Left lobe of liver (tissue), 1 donor: ENCODE results near the gene RIMOC1.

- PRO-cap: no peak
Observed at GRCh38 chr5:39255606-39256012, 36.2 kb upstream of the FYB1 start.

DNA sequence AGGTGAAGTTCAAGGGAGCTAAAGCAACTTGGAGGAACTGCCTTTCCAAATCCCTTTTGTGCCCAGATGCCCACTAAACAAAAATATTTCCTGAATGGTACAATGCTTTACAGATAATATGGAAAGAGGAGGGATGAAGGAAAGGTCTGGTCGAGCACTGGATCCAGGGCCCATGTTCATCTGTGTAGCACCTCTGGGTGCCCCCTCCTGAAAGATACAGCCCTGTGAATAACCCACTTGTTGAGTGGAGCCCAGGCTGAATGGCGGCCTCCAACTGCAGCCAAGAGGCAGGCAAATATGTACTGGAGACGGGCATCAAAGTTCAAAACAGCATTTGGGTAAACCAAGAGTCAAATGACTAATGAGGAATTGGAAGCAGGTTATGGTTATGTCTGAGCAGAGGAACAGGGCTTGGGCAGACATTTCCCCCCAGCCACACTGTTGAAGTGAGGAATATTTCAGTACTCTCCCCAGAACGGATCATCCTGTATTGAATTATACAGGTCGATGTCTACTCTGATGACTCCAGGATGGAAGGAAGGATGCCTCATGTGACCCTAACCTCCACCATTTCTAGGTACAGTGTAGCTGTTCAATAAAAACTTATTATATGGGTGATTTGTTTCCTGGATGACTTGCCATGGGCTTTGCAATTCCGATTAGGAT is 1.0 kb downstream of the C9 start:
- PRO-cap: bidirectional peak, plus-strand start at position 389 of the sequence, minus-strand start at position 272 of the sequence; bidirectional peak, plus-strand start at position 519 of the sequence, minus-strand start at position 497 of the sequence

- PRO-cap: no peak
Observed at GRCh38 chr5:39398930-39399956, 25.5 kb downstream of the DAB2 start.

- PRO-cap: no peak
Observed at GRCh38 chr5:39503106-39503636, 78.4 kb upstream of the DAB2 start.

DNA sequence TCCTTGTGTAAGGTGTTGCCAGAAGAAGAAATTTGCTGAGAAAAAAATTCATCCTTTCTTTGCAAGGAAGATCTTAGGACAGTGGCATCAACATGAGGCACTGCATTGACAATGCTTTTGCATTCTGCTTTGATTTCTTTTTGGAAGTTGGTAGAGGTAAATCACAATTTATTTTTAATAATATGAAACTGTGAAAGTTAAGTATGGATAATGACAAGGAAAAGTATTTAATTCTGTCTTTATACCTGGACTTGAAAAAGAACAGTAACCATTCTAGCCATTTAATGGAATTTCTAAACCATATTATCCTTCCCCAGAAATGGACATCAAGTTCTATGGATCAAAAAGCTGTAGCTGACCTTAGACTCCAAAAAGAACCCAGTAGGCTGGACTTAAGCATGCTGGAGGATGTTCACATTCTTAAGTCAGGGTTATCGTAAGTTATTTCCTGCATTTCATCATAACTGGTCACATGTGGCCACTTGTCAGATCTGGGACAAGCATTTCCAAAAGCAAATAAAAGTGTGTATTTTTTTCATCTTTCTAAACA is 274.7 kb upstream of the PTGER4 start:
- PRO-cap: no peak

DNA sequence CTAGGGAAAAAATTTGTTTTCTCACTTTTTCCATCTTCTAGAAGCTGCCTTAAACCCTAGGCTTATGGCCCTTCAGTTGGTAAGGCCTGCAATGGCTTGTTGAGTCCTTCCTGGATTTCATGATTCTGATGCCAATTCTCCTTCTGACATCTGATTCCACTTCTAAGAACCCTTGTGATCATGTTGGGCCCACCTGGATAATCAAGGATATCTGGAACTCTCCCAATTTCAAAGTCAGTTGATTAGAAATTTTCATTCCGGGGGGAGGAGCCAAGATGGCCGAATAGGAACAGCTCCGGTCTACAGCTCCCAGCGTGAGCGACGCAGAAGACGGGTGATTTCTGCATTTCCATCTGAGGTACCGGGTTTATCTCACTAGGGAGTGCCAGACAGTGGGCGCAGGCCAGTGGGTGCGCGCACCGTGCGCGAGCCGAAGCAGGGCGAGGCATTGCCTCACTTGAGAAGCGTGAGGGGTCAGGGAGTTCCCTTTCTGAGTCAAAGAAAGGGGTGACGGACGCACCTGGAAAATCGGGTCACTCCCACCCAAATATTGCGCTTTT is 138.6 kb upstream of the PTGER4 start:
- PRO-cap: no peak

DNA sequence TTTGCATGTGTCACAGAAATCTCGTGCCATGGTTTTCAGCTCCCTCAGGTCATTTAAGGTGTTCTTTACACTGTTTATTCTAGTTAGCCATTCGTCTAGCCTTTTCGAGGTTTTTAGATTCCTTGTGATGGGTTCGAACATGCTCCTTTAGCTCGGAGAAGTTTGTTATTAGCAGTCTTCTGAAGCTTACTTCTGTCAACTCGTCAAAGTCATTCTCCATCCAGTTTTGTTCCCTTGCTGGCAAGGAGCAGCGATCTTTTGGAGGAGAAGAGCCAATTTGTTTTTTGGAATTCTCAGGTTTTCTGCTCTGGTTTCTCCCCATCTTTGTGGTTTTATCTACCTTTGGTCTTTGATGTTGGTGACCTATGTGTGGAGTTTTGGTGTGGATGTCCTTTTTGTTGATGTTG is 113.5 kb upstream of the PTGER4 start:
- PRO-cap: no peak

DNA sequence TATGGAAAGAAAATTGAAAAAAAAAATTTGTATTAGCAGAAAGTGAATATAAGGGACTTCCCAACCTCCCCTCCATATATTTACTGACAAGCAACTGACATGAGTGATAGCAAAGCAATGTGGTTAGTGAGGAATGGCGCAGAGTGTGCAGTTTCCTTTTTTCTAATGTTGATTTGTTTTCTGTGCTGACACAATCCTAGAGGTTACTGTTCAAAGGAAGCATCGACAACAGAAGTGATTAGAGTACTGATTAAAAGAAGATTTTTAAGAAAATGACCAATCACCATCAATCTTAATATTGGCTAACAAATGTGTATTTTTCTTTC is 1.7 kb upstream of the PTGER4 start:
- PRO-cap: no peak

- PRO-cap: no peak
Observed at GRCh38 chr5:40685596-40686371, 6.1 kb downstream of the PTGER4 start.

GRCh38 chr5:40689461-40689874 is 9.8 kb downstream of the PTGER4 start:
- PRO-cap: no peak

- PRO-cap: no peak
Observed at GRCh38 chr5:40826967-40827578, 7.9 kb downstream of the RPL37 start.

DNA sequence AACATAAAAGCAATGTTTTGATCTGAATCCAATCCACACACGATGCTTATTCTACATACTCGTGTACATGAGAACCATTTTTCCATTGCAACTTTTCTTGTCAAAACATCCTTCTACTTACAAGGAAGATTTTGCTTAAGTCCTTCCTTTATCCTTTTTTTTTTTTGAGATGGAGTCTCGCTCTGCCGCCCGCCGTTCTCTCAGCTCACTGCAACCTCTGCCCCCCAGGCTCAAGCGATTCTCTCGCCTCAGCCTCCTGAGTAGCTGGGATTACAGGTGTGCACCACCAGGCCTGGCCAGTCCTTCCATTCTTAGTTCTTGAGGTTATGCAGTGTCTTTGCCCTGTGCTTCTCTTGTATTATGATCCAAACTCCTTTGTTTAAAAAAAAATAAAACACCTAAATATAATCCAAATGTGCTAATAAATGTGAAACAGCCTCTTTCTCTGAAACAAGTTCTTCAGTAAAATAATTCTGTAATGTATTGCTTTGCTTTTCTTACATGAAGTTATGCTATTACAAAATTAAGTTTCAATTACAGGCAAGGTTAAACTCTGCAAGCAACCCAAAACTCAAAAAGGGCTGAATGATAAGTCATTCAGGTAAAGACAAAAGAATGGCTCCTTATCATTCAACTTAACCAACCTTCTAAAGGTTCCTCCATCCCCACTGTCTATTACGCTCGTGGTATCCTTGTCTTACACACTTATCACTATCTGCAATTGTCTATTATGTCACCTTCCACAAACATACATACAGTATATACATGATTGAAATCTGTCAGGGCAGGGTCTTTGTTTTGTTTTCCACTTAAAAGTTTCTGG is 7.2 kb downstream of the RPL37 start:
- PRO-cap: no peak

DNA sequence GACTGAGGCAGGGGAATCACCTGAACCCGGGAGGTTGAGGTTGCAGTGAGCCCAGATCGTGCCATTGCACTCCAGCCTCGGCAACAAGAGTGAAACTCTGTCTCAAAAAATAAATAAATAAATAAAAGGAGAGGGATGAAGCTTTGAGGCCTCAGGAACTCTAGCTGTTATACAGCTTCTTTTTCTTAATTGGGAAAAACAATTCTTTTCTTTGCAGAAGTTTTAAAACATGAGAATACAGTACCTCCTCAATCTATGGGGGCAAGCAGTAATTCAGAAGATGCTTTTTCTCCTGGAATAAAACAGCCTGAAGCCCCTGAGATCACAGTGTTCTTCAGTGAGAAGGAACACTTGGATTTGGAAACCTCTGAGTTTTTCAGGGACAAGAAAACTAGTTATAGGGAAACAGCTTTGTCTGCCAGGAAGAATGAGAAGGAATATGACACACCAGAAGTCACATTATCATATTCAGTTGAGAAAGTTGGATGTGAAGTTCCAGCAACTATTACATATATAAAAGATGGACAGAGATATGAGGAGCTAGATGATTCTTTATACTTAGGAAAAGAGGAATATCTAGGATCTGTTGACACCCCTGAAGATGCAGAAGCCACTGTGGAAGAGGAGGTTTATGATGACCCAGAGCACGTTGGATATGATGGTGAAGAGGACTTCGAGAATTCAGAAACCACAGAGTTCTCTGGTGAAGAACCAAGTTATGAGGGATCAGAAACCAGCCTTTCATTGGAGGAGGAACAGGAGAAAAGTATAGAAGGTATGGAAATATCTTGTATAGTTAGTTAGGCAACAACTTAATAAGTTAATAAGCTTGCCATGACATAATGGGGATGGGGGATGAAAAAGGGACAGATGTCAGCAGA is 2.0 kb downstream of the CARD6 start:
- PRO-cap: no peak

GRCh38 chr5:40895079-40896211 is 13.9 kb upstream of the C7 start:
- PRO-cap: no peak

DNA sequence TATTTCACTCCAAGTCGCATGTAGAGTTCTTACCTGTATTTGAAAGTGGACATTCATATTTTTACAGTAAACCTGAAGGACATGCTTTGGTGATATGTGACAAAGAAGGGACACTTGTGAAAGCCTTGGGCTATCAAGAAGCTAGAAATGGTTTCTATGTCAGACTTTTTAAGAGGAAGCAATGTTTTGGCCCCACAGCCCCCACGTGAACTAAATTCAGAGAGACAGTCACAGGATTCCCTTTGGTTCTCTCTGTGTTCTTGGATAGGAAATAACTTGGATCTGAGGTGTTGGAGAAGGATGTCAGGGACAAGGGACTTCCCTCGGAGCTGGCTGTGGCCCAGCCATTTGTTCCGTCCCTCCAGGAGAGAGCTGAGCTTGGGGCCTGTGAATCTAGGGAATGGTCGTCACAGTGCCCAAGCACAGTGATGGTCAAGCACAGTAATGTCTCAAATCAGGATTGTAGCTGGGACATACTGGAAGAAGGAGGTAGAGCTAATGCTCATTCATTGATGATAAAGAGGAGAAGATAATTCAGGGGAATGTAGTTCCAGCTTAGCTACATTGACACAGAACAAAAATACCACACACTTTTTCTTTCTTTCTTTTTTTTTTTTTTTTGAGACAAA is 2.0 kb downstream of the C7 start:
- PRO-cap: no peak

DNA sequence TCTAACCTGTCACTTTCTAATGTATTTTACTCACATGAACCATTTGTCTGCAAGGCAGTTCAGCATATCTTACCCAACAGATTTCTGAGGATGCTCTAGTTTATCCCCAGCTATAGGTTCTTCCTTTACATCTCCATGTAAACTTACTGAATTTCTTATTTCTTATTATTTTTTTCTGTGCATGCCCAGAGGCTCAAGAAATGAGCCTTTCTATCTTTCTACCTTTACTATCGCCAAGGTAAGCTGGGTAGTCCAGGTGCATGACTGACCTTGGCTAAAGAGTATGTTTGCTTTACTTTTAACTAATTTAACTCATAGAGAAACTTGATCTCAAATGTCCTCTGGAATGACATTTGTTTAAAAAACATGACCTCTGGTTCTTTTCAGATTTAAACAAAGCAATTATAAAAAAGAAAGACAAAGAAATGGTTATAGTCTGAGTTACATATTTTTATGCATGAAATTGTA is 459 bp downstream of the C6 start:
- PRO-cap: unidirectional peak, minus-strand start at position 283 of the sequence

DNA sequence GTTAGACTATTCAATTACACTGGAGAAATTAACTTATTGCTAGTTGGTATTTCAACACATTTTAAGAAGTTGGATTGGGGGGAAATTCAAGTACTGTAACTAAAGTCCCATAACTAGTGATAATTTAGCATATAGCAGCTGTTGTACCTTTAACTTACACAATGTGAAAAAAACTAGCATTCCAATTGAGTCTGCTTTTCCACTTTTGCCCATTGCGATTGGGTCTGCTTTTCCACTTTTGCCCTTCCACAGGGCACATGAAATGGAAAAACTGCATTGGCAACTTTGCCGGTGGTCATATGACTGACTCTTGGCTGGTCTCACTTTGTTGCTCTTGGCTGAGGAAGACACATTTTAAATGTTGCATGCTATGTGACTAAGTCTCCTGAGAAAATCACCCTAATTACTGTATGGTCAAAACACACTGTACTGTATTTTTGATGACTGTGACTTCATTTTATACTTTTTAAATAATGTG is 1.5 kb upstream of the OXCT1 start:
- PRO-cap: no peak

- PRO-cap: bidirectional peak, plus-strand start at chr5:41904344, minus-strand start at chr5:41903967
Observed at GRCh38 chr5:41903766-41904738, at the start of gene RIMOC1. Gene RIMOC1 (plus strand): TSS chr5:41904344.

DNA sequence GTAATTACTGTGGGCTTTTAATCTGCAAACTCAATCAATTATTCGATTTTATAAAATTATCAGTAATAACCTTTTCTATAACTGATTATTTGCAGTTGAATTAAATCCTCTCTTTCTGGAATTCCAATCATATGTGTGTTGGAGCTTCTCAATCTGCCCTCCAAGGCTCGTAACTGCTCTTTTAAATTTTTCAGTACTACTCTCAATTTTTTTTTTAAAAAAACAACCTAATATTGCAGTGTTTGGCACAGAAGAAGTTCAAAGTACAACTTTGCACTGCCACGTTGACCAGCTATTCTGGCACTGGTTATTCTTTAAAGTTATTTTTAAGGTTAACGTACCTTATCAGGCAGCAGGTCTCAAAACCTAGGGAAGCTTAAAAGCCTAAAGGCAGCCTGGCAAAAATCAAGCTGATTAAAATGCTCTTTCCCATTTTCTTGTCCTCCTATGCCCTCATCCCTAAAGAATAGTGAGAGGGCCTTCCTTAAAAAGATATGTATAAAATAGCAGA is 120.5 kb downstream of the GHR start:
- PRO-cap: bidirectional peak, plus-strand start at position 362 of the sequence, minus-strand start at position 175 of the sequence

DNA sequence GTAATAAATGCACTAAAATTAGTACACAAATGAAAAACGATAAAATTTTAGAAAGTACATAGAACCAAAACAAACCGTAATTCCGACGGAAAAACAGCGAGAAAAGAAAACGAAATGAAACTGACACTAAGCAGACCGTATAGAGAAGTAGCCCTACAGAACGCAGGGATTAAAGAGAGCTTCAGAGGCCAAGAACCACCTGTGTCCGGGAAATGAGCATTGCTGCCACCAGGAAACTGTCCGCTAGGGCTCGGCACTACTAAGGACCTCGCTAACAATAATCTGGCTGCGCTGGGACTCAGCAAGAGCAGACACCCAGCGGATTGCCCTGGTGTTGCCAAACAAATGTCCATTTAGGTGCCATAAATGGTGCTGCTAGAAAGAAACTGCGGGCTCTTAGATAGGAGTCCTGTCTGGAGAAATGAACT is 90.9 kb downstream of the ANXA2R start:
- PRO-cap: no peak